Esophagus squamous epithelium (tissue), 4 donors: ENCODE results near the genes DYNC1I2, HAT1 and DLX1.

- PRO-cap = no peak
- RAMPAGE, long total RNA, 4 experiments = start-site peak on the minus strand in 3 of 4 experiments, at chr2:171517732-171517738 at its widest, 18 to 315 reads per replicate
Observed at GRCh38 chr2:171517633-171517840, 4.7 kb upstream of the CYBRD1 start.

GRCh38 chr2:171687105-171687595 lies at the start of gene DYNC1I2:
DYNC1I2 (plus strand) TSS chr2:171687469.
- PRO-cap = unidirectional peak, plus-strand start at chr2:171687475
- RAMPAGE, long total RNA, 4 experiments = start-site peak on the plus strand in 4 of 4 experiments, at chr2:171687465-171687552 at its widest, 776 to 1,442 reads per replicate

- PRO-cap = no peak
- RAMPAGE, long total RNA, 4 experiments = no peak in any of the 4 experiments
Observed at GRCh38 chr2:171699712-171700336, 12.6 kb downstream of the DYNC1I2 start.

DNA sequence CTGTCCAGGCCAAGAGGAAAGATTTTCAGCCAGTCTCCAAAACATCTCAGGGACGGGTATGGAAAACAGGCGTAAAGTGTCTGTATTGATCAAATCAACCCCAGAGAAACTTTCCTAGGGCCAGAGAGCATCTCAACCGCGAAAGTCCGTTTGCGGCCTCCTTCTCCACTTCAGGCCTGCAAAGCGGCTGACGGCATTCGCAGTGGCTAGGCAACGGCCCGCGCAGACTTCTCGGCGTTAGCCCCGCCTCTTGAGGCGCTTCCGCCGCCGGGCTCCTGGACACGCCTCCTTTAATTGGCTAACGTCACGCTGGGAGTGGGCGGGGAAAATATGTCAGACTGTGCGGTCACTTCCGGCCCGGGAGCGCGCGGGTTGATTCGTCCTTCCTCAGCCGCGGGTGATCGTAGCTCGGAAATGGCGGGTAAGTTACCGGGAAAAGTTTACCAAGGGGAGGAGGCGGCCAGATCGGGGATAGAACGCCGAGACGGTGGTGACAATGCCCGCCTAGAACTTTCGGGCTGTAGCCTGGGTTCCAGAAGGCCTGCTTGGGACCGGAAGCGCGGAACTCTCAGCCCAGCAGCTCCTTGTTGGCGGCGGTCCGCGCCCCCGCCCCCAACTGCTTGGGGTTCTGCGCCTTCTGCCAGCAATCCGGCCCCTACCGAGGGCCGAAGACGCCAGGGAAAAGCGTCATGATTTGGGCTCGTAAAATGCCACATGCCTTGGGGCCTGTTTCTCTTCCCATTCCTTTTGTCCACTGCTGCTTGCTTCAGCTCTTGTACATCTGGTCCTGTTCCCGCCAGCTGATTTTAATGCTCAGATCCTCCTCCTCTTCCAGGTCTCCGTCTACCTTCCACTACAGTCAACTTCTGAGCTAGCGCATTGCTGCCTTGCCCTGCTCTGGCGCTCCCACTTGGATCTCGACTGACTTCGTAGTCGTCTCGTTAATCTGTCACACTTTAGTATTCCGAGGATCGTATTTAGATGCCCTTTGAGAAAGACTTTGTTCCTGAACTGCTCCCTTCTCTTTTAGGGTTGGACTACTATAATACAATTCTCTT lies at the start of gene HAT1:
Gene HAT1, plus strand, starts transcription at position 375 of the 1,058 bp plus-strand sequence.
- PRO-cap = bidirectional peak, plus-strand start at position 390 of the sequence, minus-strand start at position 199 of the sequence; bidirectional peak, plus-strand start at position 646 of the sequence, minus-strand start at position 622 of the sequence; bidirectional peak, plus-strand start at position 858 of the sequence, minus-strand start at position 835 of the sequence; unidirectional peak, minus-strand start at position 899 of the sequence; unidirectional peak, minus-strand start at position 951 of the sequence
- RAMPAGE, long total RNA, 4 experiments = start-site peak on the plus strand in 3 of 4 experiments, centred at positions 349 to 397 of the sequence, 43 to 596 reads per replicate

- PRO-cap = no peak
- RAMPAGE, long total RNA, 4 experiments = no peak in any of the 4 experiments
Observed at GRCh38 chr2:172083124-172083627, 2.1 kb upstream of the DLX1 start.

GRCh38 chr2:172085190-172086039 lies at the start of gene DLX1:
DLX1 (plus strand) TSS chr2:172085507.
- PRO-cap = bidirectional peak, plus-strand start at chr2:172085487, minus-strand start at chr2:172085373
- RAMPAGE, long total RNA, 4 experiments = no peak in any of the 4 experiments

DNA sequence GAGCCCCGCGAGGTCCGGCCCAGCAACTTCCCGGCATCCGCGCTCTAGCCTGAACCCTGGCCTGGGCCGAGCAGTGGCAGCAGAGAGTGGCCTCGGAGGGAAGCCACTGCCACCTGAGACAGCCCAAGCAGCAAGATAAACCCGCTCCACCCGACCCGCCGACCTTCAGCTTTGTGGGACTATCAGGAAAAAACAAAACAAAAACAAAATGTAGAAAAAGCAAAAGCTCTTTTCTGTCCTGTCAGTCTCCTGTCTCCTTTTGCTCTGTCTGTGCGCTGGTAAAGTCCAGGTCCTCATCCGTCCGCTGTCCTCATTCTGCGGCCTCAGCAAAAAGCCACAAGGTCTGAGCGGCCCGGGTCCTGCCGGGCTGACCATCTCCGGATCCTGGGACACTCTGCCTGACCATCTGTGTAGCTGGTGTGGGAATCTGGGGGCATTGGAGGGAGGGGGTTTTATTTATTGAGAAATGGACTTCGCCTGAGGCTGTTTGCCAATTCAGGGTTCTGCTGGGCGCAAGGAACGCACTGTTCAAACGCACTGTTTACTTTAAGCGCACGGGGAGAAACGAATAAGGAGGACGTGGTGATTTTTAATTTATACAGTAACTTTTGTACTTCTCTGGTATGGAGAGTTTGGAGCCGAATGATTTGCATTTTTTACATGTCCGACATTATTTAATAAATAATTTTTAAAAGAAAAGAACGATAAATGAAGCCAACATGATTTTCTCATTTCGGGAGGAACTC lies 3.3 kb downstream of the DLX1 start:
- PRO-cap = no peak
- RAMPAGE, long total RNA, 4 experiments = no peak in any of the 4 experiments

GRCh38 chr2:172335656-172336174 lies 91.7 kb upstream of the ITGA6 start:
- PRO-cap = no peak
- RAMPAGE, long total RNA, 4 experiments = no peak in any of the 4 experiments

- PRO-cap = no peak
- RAMPAGE, long total RNA, 4 experiments = no peak in any of the 4 experiments
Observed at GRCh38 chr2:172339521-172340017, 87.8 kb upstream of the ITGA6 start.

- PRO-cap = no peak
- RAMPAGE, long total RNA, 4 experiments = no peak in any of the 4 experiments
Observed at GRCh38 chr2:172374615-172374912, 52.8 kb upstream of the ITGA6 start.

GRCh38 chr2:172426760-172427078 lies 667 bp upstream of the ITGA6 start:
- PRO-cap = no peak
- RAMPAGE, long total RNA, 4 experiments = no peak in any of the 4 experiments

GRCh38 chr2:172438242-172438436 lies 10.8 kb downstream of the ITGA6 start:
- PRO-cap = no peak
- RAMPAGE, long total RNA, 4 experiments = no peak in any of the 4 experiments

GRCh38 chr2:172484483-172485342 lies 57.3 kb downstream of the ITGA6 start:
- PRO-cap = no peak
- RAMPAGE, long total RNA, 4 experiments = no peak in any of the 4 experiments

DNA sequence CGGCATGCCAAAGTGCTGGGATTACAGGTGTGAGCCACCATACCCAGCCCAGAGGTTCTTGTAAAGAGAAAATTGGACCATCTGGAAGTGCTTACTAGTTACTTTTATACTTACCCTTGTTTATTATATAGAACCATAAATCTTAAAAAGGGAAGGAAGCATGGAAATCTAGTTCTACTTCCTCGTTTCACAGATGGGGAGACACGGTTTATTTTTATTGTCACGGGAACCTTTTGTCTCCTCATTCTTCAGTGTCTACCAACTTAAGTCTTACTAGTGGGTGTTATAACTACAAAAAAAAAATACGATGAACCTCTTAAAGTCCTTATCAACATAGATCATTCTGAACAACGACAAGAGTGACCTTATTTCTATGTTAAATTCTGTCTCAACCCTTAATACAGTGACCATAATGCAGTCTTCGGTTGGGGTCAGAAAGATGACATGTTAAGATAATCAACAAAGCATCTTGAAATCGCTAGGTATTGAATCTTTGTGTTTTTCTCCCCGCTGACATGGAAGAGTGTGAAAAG lies 45.7 kb upstream of the PDK1 start:
- PRO-cap = no peak
- RAMPAGE, long total RNA, 4 experiments = no peak in any of the 4 experiments

GRCh38 chr2:172836274-172836920 lies 100.8 kb downstream of the RAPGEF4 start:
- PRO-cap = no peak
- RAMPAGE, long total RNA, 4 experiments = no peak in any of the 4 experiments

GRCh38 chr2:172862256-172862655 lies 126.6 kb downstream of the RAPGEF4 start:
- PRO-cap = unidirectional peak, plus-strand start at chr2:172862378
- RAMPAGE, long total RNA, 4 experiments = no peak in any of the 4 experiments

GRCh38 chr2:172925279-172926187 lies 150.1 kb upstream of the MAP3K20 start:
- PRO-cap = no peak
- RAMPAGE, long total RNA, 4 experiments = no peak in any of the 4 experiments

DNA sequence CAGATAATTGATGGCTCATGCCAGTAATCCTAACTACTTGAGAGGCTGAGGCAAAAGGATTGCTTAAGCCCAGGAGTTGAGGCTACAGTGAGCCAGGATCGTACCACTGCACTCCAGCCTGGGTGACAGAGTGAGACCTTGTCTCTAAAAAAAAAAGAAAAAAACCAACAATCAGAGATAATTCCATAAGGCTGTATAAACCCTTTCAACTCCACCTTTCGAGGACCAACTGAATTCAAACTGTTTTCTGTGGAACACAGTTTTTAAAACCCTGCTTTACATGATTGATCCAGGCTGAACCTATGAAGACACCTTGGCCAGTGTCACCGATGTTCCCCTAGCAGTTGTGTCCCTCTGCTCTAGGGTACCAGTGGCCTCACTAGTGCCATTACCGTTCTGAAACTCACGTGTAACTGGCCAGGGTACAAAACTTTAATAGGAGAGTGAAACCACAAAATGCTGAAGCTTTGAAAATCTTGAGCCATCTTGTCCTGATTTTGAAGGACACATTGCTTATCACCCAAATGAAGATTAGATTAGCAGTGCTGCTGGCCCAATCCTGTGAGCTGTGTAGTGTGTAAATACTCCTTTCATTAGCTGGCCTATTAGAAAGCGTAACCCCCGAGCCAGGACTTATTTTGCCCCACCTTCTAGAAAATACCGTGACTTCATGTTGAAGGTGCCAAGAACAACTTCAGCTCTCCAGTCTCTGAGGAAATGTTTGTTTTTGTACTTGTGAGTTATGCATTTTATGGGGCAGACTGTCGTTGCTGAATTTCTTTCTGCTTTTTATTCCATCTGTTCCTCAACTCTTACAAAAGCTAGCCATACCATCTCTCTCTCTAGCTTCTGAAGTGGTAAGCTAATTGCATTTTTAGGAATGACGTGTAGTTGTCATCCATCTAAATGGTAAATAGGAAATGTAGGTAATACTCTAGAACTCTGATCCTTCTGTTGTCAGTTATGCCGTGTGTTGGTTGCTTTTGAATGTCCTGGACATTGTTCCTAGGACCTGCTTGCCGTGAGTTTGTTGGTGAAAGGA lies 147.8 kb upstream of the MAP3K20 start:
- PRO-cap = bidirectional peak, plus-strand start at position 665 of the sequence, minus-strand start at position 529 of the sequence
- RAMPAGE, long total RNA, 4 experiments = no peak in any of the 4 experiments

DNA sequence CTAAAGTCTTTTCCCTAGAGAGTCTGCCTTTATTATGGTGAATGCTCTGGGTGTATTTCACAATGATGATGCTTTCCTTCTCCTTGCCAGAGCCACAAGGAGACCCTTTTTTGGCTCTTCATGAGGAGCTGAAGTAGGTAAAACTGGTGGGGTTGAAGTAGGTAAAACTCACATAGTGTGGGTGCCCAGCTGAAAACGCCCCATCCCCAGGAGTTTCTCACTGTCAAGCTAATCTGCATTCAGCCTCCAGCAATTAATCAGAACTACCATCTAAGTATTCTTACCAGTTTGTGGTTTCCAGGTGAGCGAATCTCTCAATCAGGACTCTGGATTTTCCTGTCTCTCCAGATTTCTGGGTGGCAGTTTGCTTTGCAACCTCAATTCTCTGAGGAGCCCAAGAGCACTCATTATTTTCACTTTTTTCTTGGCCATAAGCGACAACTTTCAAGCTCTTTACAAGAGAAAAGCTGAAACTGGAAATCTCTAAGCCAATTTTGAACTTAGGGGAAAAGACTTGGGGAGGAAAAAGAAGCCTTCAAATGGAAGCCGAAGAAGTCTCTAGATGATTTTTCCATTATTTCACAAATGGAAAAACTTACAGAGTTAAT lies 121.6 kb upstream of the MAP3K20 start:
- PRO-cap = no peak
- RAMPAGE, long total RNA, 4 experiments = no peak in any of the 4 experiments

DNA sequence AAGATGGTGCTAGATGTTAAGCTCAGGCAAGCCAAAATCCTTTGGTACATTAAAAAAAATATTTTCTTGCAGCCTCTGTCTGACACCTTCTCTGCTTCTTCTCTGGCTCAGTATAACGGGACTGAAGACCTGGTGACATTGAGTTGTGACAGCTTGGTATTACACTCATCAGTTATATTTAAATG lies 75.7 kb upstream of the MAP3K20 start:
- PRO-cap = no peak
- RAMPAGE, long total RNA, 4 experiments = no peak in any of the 4 experiments